Thyroid gland (tissue), 7 donors: ENCODE results near the genes ALDH1A1 and RORB.

DNA sequence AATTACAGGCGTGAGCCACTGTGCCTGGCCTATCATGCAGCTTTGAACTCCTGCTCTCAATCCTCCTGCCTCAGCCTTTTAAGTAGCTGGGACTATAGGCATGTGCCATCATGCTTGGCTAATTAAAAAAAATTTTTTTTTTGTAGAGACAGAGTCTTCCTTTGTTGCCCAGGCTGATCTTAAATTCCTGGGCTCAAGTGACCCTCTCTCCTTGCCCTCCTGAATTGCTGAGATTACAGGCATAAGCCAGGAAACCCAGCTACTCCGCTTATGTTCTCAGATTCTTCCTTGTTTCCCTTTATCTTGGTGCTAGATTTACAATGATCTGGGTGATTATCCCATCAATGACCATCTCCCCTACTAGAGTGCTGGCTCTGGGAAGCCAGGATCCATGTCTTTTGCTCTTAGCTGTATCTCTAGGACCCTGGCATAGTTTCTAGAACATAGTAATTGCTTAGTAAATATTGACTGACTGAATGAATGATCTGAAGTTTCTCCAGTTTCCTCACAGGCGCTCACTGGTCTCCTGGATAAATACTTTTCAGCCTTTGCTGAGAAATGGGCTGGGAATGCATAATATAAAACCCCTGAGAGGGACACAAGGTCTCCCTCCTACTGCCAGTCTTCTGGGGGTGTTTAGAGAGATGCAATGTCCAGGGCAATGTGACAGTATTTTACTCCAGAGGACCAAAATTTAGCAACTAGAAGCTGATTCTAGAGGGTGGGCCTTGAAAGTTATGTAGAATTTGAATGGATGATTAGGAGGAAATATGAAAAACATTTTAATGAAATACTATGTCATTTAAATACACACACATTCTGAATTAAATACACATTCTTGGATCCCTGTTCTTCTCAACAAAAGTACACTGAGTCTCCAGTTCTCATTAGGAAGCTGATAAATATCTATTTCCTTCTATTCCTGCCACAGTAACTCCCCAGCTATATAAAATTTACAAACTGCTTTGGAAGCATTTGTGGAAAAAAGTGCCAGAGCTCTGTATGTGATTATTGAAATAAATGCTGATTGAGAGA lies 60.0 kb upstream of the KLF9 start:
- PRO-cap, 2 experiments: peak in 1 of 2 experiments; most common plus-strand start position 975 of the sequence (in 1); most common minus-strand start position 668 of the sequence (in 1)
- RAMPAGE, long total RNA, 5 experiments: no peak in any of the 5 experiments

- PRO-cap, 2 experiments: peak in 2 of 2 experiments; most common plus-strand start chr9:70597811 (in 1); most common minus-strand start chr9:70597583 (in 2)
- RAMPAGE, long total RNA, 5 experiments: no peak in any of the 5 experiments
These were observed 183.0 kb upstream of the KLF9 start for GRCh38 chr9:70597455-70597907.

DNA sequence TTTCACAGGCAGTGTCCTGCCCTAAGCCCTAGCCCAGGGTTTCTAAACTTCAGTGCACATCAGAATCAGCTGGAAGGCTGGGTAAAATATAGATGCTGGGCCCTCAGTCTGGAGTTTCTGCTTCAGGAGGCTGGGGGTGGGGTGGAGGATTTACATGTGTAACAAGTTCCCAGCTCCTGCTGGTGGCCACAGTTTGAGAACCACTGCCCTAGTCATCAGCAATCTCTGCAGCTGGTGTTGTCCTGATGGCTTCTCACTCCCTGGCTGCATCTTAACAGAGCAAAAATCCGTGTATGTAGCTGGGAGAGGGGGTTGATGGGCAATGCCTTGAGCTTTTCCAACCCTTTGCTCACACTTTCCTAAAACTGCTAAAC lies 186.0 kb upstream of the KLF9 start:
- PRO-cap, 2 experiments: peak in 2 of 2 experiments; most common minus-strand start position 268 of the sequence (in 2)
- RAMPAGE, long total RNA, 5 experiments: no peak in any of the 5 experiments

- PRO-cap, 2 experiments: no peak in any of the 2 experiments
- RAMPAGE, long total RNA, 5 experiments: no peak in any of the 5 experiments
These were observed 11.7 kb downstream of the CEMIP2 start for GRCh38 chr9:71756568-71757053.

GRCh38 chr9:71794753-71795001 lies 26.4 kb upstream of the CEMIP2 start:
- PRO-cap, 2 experiments: peak in 1 of 2 experiments; most common plus-strand start chr9:71794826 (in 1)
- RAMPAGE, long total RNA, 5 experiments: no peak in any of the 5 experiments

DNA sequence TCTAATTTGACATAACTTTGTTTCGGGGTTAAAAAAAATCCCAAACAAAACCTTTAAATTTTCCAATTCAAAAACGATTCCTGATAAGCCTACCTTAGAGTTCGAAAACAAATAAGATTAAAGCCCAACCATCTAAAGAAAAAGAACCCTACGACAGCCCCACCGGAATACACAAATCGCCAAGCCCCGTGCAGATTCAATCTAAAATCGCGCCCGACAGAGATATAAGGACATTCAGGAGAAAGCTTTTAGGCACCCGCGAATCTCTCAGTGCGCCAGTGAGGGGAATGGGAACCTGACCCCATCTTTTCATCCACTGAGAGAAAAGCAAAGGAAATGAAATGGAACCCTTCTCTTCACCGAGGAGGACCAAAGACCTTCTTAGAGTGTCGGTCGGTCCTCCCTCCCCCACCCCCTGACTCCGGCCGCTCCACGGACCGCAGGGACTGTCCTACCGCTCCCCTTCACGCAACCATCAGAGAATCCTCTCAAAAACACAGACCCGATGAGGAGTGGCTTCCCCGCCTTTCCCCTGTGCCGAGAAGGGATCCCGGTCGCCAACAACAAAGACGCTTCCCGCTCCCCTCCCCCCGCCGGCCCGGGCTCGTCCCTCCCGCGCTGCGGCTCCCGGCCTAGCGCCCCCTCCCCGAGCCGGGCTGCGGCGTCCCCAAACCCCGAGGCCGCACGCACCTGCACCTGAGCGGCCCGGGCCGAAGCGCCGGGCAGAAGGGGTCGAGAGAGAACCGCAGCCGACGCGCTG lies 869 bp downstream of the ABHD17B start:
- PRO-cap, 2 experiments: peak in 1 of 2 experiments; most common plus-strand start position 270 of the sequence (in 1); most common minus-strand start position 536 of the sequence (in 1)
- RAMPAGE, long total RNA, 5 experiments: no peak in any of the 5 experiments

DNA sequence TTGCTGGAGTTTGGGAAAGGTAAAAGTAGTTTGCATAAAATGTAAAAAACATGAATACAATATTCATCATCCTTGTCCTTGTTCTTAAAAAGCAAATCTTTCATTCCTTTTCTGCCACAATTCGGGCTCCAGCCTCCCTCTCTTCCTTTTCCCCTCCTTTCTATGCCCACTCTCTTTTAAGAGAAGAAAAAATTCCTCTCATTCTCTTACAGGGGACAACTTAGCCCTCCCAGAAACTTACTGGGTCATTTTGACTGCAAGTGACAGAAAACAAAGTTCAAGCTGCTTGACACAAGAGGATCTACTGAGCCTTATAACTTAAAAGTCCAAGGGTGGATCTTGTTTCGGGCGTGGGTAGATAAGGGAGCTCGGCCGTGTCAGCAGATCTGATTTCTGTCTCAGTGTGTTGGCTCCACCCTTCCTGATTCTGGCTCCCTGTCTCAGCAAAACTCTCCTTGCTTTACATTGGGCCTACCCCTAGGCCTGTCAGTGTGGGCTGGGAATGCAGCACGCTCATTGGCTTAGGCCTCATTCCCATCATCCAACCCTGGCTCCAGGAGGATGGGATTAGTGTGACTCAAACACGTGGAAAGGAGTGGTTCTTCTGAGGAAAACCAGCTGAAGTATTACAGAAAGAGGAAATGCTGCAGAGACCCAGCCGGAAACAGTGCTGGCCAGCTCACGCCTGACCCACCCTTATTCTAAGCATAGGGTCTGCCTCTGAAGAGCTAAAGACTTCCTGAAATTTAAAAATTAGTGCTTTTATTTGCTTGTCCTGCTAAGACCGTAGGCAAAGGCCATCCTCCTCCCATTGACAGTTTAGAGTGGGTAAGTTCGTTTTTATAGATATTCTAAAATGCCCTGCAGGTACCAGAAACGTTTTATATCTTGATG lies 60.0 kb downstream of the ZFAND5 start:
- PRO-cap, 2 experiments: peak in 2 of 2 experiments; most common plus-strand start position 626 of the sequence (in 1); most common minus-strand start position 429 of the sequence (in 1)
- RAMPAGE, long total RNA, 5 experiments: start-site peak on the plus strand in 2 of 5 experiments, centred at positions 610 to 650 of the sequence, 20 to 62 reads per replicate

DNA sequence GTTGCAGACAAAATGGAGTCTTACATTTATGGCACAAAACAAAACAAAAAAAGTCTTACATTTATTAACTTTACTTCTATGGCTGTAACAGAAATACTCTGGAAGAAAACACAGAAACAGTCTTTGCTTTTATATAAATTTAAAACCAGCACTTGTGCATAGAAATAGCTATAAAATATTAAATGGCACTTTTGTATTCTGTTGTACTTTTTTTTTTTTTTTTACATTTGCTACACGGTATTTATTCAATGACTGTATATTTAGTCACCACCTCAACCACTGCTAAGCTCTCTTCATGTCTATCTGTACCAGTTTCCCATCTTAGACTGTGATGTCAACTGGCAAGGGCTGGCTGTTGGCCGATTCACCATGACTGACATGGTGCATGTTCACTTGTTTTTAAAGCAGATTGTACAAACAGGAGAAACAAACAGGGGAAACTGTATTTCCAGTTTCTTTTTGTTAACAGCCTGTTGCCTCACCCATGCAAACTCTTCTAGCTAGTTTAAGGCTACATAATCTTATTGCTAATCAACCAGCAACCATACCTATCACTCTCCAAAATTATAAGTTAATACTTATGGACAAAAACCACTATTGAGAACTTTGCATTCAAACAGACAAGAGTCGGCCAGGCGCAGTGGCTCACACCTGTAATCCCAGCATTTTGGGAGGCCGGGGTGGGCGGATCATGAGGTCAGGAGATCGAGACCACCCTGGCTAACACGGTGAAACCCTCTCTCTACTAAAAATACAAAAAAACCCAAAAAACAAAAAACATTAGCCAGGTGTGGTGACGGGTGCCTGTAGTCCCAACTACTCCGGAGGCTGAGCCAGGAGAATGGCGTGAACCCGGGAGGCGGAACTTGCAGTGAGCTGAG lies 13.4 kb downstream of the ZFAND5 start:
- PRO-cap, 2 experiments: no peak in any of the 2 experiments
- RAMPAGE, long total RNA, 5 experiments: no peak in any of the 5 experiments

DNA sequence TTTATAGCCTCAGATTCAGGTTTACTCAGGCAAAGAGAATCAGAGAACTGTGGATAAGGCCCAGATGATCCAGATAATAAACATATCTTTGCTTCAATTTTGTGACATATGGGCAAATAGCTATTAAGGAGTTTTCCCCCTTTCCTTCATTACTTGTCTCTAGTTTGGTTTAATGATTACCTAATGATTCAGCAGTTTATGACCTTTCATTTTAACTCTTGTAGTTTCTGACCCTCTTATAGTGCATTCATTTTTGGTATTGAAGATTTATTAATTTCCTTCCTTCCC lies 60.5 kb upstream of the TMC1 start:
- PRO-cap, 2 experiments: no peak in any of the 2 experiments
- RAMPAGE, long total RNA, 5 experiments: no peak in any of the 5 experiments

GRCh38 chr9:72827492-72828033 lies 125.3 kb downstream of the ALDH1A1 start:
- PRO-cap, 2 experiments: peak in 1 of 2 experiments; most common plus-strand start chr9:72827685 (in 1); most common minus-strand start chr9:72827579 (in 1)
- RAMPAGE, long total RNA, 5 experiments: no peak in any of the 5 experiments

GRCh38 chr9:72946719-72947542 lies 5.9 kb downstream of the ALDH1A1 start:
- PRO-cap, 2 experiments: peak in 1 of 2 experiments; most common plus-strand start chr9:72947326 (in 1); most common minus-strand start chr9:72947268 (in 1)
- RAMPAGE, long total RNA, 5 experiments: no peak in any of the 5 experiments

- PRO-cap, 2 experiments: peak in 2 of 2 experiments; most common plus-strand start chr9:72953005 (in 1); most common minus-strand start chr9:72953053 (in 2)
- RAMPAGE, long total RNA, 5 experiments: start-site peak on the plus strand in 1 of 5 experiments, at chr9:72953158-72953197 at its widest, 23 reads per replicate; start-site peak on the minus strand in 4 of 5 experiments, at chr9:72952980-72953060 at its widest, 191 to 2,500 reads per replicate
These were observed at the start of gene ALDH1A1 for GRCh38 chr9:72952762-72953495. Gene ALDH1A1, minus strand, starts transcription at chr9:72953053.

GRCh38 chr9:73010048-73010286 lies 57.1 kb upstream of the ALDH1A1 start:
- PRO-cap, 2 experiments: no peak in any of the 2 experiments
- RAMPAGE, long total RNA, 5 experiments: no peak in any of the 5 experiments

DNA sequence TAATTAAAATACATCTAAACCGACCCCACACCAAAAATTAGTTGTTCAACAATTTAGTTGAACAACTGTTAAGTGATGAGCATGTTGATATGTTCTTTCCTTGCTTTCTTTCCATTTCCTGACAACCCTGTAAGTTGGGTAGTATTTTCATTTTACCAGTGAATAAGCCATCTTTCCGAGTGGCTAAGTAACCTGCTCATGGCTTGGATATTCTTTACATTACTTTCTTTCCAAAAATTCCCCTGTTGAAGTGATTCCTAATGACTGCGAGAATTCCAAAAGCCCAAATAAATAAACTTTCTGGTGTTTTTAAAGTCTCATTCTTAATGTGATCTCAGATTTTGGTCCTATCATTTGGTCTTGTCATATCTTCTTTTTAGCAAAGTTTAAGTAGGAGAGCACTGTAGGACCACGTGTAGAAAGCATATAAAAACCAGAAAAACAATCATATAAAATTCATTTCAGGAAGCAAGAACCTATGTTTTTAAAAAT lies 215.0 kb downstream of the ANXA1 start:
- PRO-cap, 2 experiments: no peak in any of the 2 experiments
- RAMPAGE, long total RNA, 5 experiments: no peak in any of the 5 experiments

DNA sequence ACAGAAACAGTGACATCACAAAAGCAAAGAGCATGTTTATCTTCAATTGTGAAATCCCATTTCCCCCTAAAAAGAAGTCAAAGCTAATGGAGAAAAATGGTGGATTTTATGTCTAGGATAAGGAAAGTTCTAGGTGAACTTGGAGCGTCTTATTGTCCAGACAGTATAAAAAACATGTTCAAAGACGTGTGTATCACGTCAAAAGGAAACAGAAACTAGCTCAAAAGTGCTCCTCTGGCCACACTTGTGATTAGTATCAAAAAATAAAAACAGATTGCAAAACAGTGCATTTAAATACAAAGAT lies 568.9 kb downstream of the ANXA1 start:
- PRO-cap, 2 experiments: no peak in any of the 2 experiments
- RAMPAGE, long total RNA, 5 experiments: no peak in any of the 5 experiments

- PRO-cap, 2 experiments: no peak in any of the 2 experiments
- RAMPAGE, long total RNA, 5 experiments: no peak in any of the 5 experiments
These were observed 604.0 kb upstream of the RORB start for GRCh38 chr9:73893123-73893596.

DNA sequence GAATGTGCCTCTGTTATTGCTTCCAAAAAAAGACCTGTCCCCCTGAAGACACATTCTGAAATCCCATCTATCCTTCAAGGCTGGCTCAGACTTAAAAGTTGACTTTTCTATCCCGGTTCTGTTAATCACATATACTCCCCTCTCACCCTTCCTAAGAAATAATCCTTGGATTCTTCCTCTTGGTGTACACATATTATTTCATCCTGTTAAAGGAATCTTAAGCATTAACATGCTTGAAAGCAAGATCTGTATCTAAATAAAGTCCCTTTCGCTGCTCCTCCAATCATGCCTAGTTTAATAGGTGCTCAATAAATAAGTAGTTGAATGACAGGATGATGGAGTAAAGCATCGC lies 217.4 kb upstream of the RORB start:
- PRO-cap, 2 experiments: no peak in any of the 2 experiments
- RAMPAGE, long total RNA, 5 experiments: no peak in any of the 5 experiments

- PRO-cap, 2 experiments: peak in 2 of 2 experiments; most common plus-strand start chr9:74497335 (in 2); most common minus-strand start chr9:74497163 (in 2)
- RAMPAGE, long total RNA, 5 experiments: start-site peak on the plus strand in 3 of 5 experiments, at chr9:74497316-74497820 at its widest, 5 to 15 reads per replicate; start-site peak on the minus strand in 1 of 5 experiments, at chr9:74497115-74497170 at its widest, 5 reads per replicate
These were observed at the start of gene RORB for GRCh38 chr9:74496999-74497986. Gene RORB, plus strand, starts transcription at chr9:74497335.

DNA sequence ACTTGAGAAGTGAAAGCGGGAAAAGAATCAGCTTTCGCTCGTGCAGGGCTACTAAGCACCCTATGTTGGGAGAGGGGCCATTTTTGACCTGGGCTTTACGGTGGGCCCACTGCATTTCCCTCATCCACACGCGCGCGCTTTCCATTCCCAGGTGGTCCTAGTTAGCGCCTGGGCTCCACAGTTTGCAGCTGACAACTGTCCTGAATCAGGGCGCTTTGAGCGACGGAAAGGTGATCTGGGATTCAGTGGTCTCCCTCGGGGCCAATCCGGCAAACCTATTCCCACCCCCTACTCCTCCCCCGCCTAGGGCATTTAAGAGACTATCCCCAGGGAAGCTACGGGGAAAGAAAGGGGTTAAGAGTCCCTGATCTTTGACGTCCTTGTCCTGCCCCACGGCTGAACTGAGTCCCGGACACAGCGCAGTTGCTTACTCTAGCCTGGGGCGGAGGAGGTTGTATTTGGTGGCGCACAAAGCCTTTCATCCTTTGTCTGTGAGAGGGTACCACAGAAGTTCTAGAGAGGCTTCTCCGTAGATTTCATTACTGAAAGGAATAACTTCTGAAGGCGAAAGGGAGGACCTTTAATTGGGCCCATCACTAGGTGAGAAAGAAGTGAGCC lies 3.4 kb downstream of the RORB start:
- PRO-cap, 2 experiments: no peak in any of the 2 experiments
- RAMPAGE, long total RNA, 5 experiments: no peak in any of the 5 experiments

DNA sequence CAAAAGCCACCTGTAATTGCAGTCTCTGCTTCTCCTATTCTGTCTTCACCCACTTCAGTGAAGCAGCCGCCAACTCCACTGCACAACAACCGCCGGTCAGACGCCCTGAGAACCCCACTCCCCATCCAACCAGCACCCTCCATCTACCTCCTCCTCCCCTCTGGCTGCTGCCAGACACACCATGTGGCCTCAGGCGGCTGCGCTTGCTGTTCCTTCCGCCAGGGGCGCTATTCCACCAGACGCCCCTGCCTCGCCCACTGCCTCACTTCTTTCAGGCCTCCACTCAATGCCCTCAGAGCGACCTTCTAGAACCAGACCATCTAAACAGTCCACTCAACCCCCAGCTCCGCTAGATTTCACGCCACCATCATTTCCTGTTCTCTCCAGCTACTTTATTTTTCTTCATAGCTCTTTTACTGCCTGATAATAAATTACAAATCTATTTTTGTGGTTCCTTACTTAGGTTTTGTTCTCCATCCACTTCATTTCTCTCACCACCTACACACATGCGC lies 116.8 kb downstream of the TRPM6 start:
- PRO-cap, 2 experiments: no peak in any of the 2 experiments
- RAMPAGE, long total RNA, 5 experiments: no peak in any of the 5 experiments